Skeletal muscle tissue (tissue), 7 donors: ENCODE measurements around the genes TMEM250, LHX3 and NOTCH1.

GRCh38 chr9:135980951-135981236 is 19.7 kb upstream of the UBAC1 start:
- PRO-cap, 3 experiments, result peak in 2 of 3 experiments; most common plus-strand start chr9:135981165 (in 2)
- RAMPAGE, long total RNA, result no peak
- RRBS, 2 experiments, result no CpG with 5 or more reads among the region's 9 CpGs

DNA sequence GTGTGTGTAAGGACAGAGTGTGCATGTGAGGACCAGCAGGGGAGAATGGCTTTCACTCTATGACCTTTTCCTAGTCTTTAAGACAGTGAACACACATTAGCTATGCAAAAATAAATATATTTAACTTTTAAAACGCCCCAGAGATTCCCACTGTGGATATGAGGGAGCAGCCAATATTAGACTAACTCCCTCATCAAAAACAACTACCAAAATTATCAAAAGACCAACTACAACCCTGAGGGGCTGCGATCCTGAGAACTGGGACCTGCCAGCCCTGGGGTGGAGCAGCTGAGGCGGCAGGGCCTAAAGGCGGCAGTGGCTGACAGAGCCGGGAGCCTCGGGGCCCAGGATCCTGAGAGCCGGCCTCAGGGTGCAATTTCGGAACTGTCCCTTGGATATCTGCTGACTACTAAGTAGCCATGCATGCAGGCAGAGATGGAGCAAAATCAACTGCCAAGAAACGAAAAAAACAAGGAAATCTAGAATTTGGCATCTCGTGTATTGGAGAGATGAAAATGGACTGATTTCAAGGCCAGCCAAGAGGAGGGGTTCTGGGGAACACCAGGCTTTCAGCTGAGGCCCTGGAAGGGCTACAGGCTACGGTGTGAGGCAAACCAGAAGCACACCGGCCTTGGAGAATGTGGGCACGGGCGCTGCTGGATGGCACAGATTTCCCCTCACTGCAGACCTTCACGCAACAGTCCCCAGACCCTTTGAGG is 63.6 kb upstream of the UBAC1 start:
- PRO-cap, 3 experiments, result no peak in any of the 3 experiments
- RAMPAGE, long total RNA, result no peak
- RRBS, 2 experiments, result no CpG with 5 or more reads among the region's 15 CpGs

DNA sequence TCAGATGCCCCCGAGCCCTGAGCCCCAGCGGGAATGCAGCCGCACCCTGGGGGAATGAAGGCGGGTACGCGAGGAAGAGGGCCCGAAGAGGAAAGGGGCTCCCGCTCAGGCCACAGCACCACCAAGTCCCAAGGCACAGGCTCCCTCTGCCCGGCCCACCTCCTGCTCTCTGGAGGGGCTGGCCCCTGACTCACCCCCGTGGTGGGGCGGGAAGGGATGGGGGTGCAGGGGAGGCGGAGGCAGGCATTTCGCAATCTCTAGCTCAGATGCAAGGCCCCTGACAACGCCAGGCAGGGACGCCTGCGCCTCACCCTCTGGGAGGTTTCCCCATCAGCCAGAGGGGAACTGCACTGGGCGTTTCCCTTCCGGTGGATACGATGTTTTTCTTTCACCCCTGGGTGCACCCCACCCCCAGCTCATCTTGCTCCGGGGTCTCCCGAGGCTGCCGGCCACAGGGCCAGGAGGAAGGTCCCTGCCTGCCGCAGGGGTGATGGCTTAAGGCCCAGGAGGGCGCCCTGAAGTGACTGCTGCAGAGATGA is 49.0 kb downstream of the NACC2 start:
- PRO-cap, 3 experiments, result no peak in any of the 3 experiments
- RAMPAGE, long total RNA, result no peak
- RRBS, 2 experiments, result no CpG with 5 or more reads among the region's 24 CpGs

- PRO-cap, 3 experiments, result no peak in any of the 3 experiments
- RAMPAGE, long total RNA, result no peak
- RRBS, 2 experiments, result no CpG with 5 or more reads among the region's 11 CpGs
Observed at GRCh38 chr9:136089882-136090753, 5.0 kb downstream of the NACC2 start.

GRCh38 chr9:136109134-136110171 is 9.2 kb downstream of the TMEM250 start:
- PRO-cap, 3 experiments, result peak in 1 of 3 experiments; most common plus-strand start chr9:136109947 (in 1); most common minus-strand start chr9:136109673 (in 1)
- RAMPAGE, long total RNA, result no peak
- RRBS, 2 experiments, result under 1 to 4% methylated on average over 9 to 17 of the region's 61 CpGs

DNA sequence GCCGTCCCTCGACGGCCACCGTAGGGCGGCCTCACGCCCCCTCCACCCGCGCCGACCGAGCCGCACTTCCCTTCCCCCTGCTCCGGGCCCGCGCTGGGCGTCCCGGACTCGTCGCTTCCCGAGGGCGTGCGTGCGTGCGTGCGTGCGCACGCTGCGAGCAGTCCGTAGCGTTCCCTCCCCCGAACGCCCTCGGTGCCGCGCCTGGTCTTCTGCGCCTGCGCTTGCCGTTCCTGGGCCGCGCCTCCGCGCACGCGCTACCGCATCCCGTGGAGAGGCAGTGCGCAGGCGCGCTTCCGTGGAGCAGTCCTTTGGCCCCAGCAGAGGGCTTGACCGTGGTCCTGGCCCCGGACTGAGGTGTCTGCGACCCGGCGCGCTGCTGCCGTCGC is at the start of gene TMEM250:
Gene TMEM250, minus strand, starts transcription at position 132 of the 386 bp plus-strand sequence.
- PRO-cap, 3 experiments, result peak in 3 of 3 experiments; most common plus-strand start position 277 of the sequence (in 2); most common minus-strand start position 110 of the sequence (in 3)
- RAMPAGE, long total RNA, result no peak
- RRBS, 2 experiments, result no CpG with 5 or more reads among the region's 57 CpGs

- PRO-cap, 3 experiments, result no peak in any of the 3 experiments
- RAMPAGE, long total RNA, result no peak
- RRBS, 2 experiments, result 6 to 7% methylated on average over 11 to 18 of the region's 62 CpGs
Observed at GRCh38 chr9:136204875-136205441, at the start of gene LHX3. Gene LHX3, minus strand, starts transcription at chr9:136205128.

- PRO-cap, 3 experiments, result no peak in any of the 3 experiments
- RAMPAGE, long total RNA, result no peak
- RRBS, 2 experiments, result no CpG with 5 or more reads among the region's 25 CpGs
Observed at GRCh38 chr9:136225767-136226489, 19.7 kb downstream of the QSOX2 start.

DNA sequence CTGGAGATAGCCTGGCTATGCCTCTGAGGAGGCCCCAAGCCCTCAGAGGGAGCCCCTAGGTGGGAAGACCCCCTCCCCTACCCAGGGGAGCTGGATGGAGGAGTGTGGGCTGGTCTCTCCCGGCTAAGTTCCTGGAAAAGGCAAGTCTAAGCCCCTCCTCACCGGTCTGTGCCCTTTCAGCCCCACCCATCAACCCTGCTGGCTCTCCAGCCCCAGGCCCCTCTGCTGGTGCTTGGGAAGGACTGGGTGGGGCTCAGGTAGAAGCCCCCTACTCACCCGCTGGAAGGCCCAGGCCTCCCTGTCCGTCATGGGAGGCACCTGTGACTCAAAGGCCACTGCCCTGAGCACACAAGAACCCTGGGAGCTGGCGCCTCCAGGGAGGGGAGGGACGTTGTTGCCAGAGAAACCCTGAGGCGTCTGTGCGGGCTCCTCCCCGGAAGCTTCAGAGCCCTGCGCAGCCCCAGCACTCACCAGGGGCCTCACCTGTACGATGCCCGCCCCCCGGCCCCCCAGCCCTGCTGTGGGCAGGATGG is 7.5 kb upstream of the CCDC187 start:
- PRO-cap, 3 experiments, result no peak in any of the 3 experiments
- RAMPAGE, long total RNA, result no peak
- RRBS, 2 experiments, result no CpG with 5 or more reads among the region's 13 CpGs

DNA sequence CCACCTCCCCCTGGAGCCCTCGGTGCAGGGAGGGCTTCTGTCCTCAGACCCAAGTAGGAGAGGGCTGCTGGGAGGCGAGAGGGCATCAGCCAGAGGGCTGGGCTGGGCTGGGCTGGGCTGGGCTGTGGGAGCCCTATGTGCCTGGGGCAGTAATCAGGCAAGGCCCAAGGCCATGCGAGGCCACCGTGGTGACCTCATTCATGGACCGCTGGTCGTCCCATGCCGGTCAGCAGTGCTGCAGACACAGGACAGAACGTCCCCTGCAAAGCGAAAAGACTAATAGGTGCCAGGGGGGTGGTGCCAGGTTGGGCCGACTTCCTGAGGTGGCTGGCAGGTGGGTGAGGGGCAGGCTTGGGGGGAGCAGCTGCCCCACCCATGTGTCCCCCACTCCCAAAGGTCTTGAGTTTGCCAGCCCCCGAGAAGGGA is 13.9 kb downstream of the GPSM1 start:
- PRO-cap, 3 experiments, result no peak in any of the 3 experiments
- RAMPAGE, long total RNA, result no peak
- RRBS, 2 experiments, result no CpG with 5 or more reads among the region's 11 CpGs

- PRO-cap, 3 experiments, result no peak in any of the 3 experiments
- RAMPAGE, long total RNA, result no peak
- RRBS, 2 experiments, result 3% methylated on average over 32 of the region's 66 CpGs
Observed at GRCh38 chr9:136398997-136399995, 674 bp downstream of the SNAPC4 start.

DNA sequence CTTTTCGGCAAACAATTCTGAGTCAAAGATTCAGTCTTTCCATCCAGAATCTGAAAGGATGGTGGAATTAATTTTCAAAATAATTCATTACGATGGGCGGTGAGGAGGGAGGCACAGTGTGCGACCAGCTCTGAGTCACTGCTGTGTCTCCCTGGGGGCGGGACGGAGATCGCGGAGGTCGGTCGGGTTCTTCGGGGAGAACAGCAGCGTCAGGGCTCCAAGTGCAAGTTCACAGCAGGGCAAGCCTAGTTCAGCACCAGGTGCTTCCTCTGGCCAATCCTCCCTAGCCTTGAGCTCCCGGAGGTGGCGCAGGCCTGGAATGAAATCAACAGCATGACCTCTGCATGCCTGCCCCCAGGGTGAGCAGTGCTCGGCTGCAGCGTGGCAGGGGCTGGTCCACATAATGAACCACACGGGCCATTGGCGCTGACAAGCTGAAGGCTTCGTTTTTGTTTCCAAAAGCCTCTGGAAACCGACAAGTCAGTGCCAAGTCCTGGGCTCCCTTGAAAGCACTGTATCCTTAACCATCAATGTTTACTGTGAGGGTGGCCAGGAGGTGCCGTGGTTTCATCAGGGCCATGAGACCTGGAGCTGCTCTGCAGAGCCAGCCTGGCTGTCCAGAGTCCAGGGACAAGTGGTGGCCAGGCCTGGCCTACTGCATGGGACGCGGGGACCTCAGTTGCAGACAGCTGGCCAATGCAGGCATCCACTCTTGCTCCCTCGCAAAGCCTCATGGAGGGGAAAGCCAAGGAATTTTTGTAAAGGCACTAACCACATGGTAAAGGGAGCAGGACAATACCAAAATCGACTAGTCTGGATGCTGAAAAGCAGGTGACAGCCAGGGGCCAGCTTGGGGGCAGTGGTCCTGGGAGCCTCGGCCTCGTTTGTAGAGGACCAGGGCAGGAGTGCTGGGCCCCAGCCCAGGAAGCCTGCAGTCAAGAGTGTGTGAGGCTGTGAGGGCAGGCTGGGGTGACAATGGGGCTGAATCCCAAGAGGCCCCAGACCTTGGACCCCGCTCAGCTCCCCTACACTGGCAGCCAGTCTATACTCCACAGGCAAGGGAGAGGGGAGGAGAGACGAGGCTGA is 2.2 kb upstream of the INPP5E start:
- PRO-cap, 3 experiments, result no peak in any of the 3 experiments
- RAMPAGE, long total RNA, result no peak
- RRBS, 2 experiments, result no CpG with 5 or more reads among the region's 29 CpGs

GRCh38 chr9:136447322-136448113 is 7.9 kb upstream of the INPP5E start:
- PRO-cap, 3 experiments, result no peak in any of the 3 experiments
- RAMPAGE, long total RNA, result no peak
- RRBS, 2 experiments, result no CpG with 5 or more reads among the region's 22 CpGs

DNA sequence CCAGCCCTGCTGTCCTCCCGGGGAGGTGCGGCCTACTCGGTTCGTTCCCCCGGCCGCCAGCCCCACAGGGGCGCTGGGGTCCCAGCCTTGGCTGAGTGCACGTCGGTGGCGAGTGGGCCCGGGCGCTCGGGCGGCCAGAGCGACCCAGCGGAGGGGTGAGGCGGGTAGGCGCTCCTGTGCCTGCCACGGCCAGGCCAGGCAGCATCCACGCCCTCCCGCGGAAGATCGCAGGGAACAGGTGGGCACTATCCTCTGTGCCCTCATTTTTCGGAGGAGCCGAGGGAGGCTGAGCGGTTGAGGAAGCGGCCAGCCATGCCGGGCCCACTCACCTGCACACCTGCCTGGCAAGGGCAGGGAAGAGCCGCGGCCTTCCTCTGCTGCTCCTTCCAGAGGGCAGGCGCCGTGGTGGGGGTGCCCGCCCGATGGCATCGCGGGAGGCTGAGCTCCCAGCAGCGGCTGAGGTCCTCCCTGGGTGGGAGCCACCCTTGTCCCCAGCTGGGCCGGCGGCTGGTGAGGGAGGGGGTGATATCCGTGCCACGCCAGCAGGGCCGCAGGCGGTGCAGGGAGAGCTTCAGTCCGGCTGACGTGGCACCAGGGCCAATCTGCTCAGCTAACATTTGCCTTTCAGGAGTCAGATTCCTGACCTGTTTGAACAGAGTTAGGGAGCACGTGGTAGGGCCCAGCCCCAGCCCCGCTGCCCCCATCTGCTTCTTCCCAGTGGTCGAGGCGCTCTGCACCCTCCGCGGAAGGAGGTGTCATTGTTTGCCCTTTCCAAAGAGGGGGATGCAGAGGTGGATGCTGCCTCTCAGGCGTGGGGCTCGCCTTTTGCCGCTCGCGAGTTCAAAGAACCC is 1.5 kb upstream of the SEC16A start:
- PRO-cap, 3 experiments, result no peak in any of the 3 experiments
- RAMPAGE, long total RNA, result no peak
- RRBS, 2 experiments, result 11% methylated on average over 14 of the region's 56 CpGs

GRCh38 chr9:136519329-136519886 is 26.4 kb downstream of the NOTCH1 start:
- PRO-cap, 3 experiments, result no peak in any of the 3 experiments
- RAMPAGE, long total RNA, result no peak
- RRBS, 2 experiments, result 92 to 93% methylated on average over 4 to 5 of the region's 28 CpGs

GRCh38 chr9:136545589-136546606 is at the start of gene NOTCH1:
Gene NOTCH1, minus strand, starts transcription at chr9:136546048.
- PRO-cap, 3 experiments, result peak in 3 of 3 experiments; most common plus-strand start chr9:136546401 (in 3); most common minus-strand start chr9:136546045 (in 3)
- RAMPAGE, long total RNA, result no peak
- RRBS, 2 experiments, result 2% methylated on average over 62 to 89 of the region's 141 CpGs

- PRO-cap, 3 experiments, result no peak in any of the 3 experiments
- RAMPAGE, long total RNA, result no peak
- RRBS, 2 experiments, result no CpG with 5 or more reads among the region's 26 CpGs
Observed at GRCh38 chr9:136571834-136572932, 26.3 kb upstream of the NOTCH1 start.

DNA sequence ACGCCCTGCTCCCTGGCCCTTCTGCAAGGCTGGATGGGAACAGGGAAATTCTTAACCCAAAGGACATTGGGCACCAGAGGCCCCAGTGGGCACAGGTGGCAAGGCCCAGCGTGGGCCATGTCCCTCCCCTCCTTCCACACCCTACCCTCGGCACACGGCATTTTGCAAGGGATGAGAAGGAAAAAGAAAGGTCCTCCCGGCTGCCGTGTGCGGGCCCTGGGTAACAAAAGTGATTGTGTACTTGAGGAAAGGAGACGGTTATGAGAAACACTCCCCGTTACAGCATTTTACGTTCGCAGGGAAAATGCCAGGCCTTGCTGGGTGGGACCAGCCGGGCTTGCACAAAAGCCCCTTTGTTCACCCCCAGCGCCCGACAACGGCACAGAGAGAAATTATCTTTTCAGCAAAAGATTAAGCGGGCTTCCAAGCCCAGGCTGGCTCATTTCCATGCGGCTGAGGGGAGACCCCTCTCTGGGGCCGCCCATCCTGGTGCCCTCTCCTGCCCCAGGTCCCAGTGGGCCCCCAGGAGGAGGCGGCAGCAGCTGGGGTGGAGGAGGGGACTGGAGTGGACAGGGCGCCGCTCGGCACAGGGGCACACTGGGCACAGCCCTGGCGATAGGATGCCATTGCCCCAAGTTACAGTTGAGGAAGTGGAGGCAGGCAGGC is 50.7 kb upstream of the NOTCH1 start:
- PRO-cap, 3 experiments, result no peak in any of the 3 experiments
- RAMPAGE, long total RNA, result no peak
- RRBS, 2 experiments, result 67% methylated on average over 1 of the region's 23 CpGs; no CpG with 5 or more reads in 1 of the 2 experiments

GRCh38 chr9:136604688-136605176 is 58.0 kb upstream of the EGFL7 start:
- PRO-cap, 3 experiments, result no peak in any of the 3 experiments
- RAMPAGE, long total RNA, result no peak
- RRBS, 2 experiments, result 52 to 63% methylated on average over 5 of the region's 15 CpGs

- PRO-cap, 3 experiments, result no peak in any of the 3 experiments
- RAMPAGE, long total RNA, result no peak
- RRBS, 2 experiments, result no CpG with 5 or more reads among the region's 50 CpGs
Observed at GRCh38 chr9:136670508-136671515, 8.1 kb downstream of the EGFL7 start.